Subcutaneous preadipocyte (primary cell): ENCODE measurements around the genes MARVELD2, SMN1 and TNPO1.

GRCh38 chr5:68300524-68301125, 85.1 kb downstream of the PIK3R1 start:
- CAGE, long polyA plus RNA = no peak

- CAGE, long polyA plus RNA = no peak
Observed at GRCh38 chr5:68306644-68307158, 91.1 kb downstream of the PIK3R1 start.

- CAGE, long polyA plus RNA = no peak
Observed at GRCh38 chr5:68646017-68646454, 430.5 kb downstream of the PIK3R1 start.

- CAGE, long polyA plus RNA = no peak
Observed at GRCh38 chr5:68709288-68709805, 384.5 kb upstream of the SLC30A5 start.

- CAGE, long polyA plus RNA = no peak
Observed at GRCh38 chr5:69414805-69416061, at the start of gene MARVELD2. MARVELD2 (plus strand) TSS chr5:69415116.

- CAGE, long polyA plus RNA = no peak
Observed at GRCh38 chr5:69495574-69495880, 2.9 kb downstream of the OCLN start.

GRCh38 chr5:69517646-69518263, 25.2 kb downstream of the OCLN start:
- CAGE, long polyA plus RNA = no peak

DNA sequence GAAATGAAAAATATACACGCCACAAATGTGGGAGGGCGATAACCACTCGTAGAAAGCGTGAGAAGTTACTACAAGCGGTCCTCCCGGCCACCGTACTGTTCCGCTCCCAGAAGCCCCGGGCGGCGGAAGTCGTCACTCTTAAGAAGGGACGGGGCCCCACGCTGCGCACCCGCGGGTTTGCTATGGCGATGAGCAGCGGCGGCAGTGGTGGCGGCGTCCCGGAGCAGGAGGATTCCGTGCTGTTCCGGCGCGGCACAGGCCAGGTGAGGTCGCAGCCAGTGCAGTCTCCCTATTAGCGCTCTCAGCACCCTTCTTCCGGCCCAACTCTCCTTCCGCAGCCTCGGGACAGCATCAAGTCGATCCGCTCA, at the start of gene SMN1:
TSS of gene SMN1 (plus strand) at position 166 of the 368 bp plus-strand sequence.
- CAGE, long polyA plus RNA = no peak

DNA sequence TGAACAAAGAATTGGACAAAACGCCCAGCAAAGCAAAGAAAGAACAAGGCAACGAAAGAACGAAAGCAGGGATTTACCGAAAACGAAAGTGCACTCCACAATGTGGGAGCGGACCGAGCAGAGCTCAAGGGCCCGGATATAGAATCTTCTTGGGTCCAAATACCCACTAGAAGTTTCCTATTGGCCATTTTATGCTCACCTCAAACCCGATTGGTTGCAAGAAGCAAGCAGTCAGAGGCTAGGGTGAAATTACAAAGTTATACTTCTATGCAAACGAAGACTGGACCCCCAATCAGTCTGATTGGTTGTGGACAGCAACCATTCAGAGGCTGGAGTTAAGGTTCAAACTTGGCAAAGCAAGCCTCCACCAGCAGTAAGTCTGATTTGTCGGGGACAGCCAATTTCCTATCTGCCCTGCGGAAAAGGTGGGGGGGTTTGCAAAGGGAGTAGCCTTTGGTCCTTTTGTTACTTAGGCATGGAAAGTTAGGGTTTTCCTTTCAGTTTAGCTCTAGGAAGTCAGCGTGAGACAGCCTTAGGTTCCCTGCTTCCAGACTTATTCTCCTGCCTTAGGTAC, 575 bp upstream of the MCCC2 start:
- CAGE, long polyA plus RNA = no peak

GRCh38 chr5:71694079-71694560, 25.0 kb upstream of the CARTPT start:
- CAGE, long polyA plus RNA = no peak

DNA sequence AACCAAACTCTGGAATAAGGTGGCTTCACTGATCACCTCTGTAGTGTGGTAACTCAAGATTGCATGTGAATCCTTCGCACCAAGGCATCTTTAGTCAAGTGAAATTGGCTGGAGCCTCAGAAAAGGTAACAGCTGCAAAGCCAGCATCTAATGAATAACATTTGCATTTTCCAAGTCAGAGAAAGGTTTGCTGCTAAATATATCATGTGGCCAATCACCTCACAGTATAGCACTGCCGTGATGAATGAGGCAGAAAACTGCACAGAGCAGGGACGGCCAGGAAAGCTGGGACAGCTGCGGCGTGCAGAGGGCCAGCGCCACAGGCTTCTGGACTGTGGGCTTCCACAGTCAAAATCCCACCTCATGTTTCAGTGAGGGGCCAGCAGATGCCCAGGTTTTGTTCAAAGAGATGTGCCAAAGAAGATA, 18.5 kb downstream of the MRPS27 start:
- CAGE, long polyA plus RNA = no peak

- CAGE, long polyA plus RNA = no peak
Observed at GRCh38 chr5:72499597-72500344, 7.4 kb downstream of the ZNF366 start.

DNA sequence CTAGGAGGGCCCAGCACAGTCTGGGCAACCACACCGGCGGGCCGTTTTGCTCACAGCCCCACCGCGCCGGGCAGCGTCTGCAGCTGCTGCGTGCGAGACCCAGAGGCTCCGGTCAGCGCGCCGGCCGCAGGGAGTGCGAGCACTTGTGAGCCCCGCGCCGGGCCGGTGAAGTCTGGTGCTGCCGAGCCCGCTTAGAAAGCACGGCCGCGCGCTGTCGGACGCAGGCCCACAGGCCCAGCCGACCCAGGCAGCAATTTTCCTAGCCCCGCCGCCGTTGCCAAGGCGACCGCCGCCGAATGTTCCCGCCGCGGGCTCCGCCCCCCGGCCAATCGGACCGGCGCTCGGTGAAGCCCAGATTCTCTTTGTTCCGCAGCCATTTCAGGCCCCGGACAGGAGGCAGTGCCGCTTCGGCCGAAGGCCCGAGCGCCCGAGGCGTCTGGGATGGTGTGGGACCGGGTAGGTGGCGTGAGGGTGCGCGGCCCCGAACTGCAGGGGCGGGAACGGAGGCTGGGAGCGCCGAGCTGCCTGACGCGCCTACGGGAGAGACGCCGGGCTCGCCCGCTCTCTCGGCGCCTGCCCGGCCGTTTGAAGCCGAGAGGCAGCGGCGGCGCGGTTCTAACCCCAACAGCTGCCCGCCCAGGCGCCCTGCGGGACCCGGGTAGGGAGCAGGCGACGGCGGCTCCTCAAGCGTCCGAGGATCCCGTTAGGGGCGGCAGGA, at the start of gene TNPO1:
TSS of gene TNPO1 (plus strand) at position 365 of the 718 bp plus-strand sequence.
- CAGE, long polyA plus RNA = no peak

DNA sequence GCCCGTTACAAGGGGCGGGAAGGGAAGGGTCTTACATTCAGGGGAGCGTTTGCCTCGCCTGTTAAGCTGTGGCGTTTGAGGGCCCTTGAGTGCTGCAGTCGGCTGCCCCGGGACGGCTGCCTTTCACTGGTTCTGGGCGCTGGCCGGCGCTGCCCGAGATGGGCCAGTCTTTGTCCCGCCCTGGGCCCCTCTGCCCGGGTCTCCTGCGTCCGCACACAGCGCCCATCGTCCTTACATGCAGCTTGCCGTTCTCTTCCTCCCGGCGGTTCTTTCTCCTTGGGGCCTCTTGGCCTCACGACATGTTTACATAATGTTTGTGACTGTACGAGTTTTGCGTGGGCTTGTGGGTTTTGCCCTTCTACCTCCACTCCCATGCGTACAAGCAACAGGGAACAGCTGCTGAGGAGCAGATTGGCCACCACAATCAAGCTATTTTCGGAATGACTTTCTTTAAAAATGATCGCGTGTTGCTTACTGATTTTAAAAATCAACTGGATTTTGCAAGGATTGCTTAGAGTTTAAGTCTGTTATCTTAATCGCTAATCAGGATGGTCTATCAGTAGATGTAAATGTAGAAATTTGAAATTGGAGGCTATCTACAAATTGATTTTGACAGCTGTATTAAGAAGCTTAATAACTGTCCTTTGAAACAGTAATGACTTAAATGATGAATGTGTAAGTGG, 695 bp downstream of the TNPO1 start:
- CAGE, long polyA plus RNA = no peak

- CAGE, long polyA plus RNA = no peak
Observed at GRCh38 chr5:72866595-72867322, 50.3 kb downstream of the TNPO1 start.

DNA sequence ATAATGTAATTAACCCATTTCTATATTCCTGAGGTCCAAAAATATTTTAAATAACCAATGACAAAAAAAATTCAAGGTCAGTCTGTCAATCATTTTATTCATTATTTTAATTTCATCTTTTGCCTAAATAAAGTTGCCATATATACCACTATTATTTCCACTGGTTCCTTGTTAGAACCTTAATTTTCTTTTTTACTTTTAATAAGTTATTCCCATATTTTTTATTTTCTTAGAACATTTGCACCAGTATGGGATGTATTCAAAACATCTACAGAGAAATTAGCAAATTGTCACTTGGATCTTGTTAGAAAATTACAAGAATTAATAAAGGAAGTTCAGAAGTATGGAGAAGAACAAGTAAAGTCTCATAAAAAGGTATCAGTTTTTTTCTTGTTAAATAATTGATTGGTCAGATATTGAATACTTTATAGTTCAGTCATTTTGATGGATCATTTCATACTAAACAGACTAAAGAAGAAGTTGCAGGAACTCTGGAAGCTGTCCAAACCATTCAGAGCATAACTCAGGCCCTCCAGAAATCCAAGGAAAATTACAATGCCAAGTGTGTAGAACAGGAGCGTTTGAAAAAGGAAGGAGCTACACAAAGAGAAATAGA, 34.5 kb downstream of the FCHO2 start:
- CAGE, long polyA plus RNA = no peak

- CAGE, long polyA plus RNA = no peak
Observed at GRCh38 chr5:73126425-73126920, 6.1 kb downstream of the TMEM171 start.

- CAGE, long polyA plus RNA = no peak
Observed at GRCh38 chr5:73299198-73299580, 126.2 kb downstream of the TMEM174 start.

DNA sequence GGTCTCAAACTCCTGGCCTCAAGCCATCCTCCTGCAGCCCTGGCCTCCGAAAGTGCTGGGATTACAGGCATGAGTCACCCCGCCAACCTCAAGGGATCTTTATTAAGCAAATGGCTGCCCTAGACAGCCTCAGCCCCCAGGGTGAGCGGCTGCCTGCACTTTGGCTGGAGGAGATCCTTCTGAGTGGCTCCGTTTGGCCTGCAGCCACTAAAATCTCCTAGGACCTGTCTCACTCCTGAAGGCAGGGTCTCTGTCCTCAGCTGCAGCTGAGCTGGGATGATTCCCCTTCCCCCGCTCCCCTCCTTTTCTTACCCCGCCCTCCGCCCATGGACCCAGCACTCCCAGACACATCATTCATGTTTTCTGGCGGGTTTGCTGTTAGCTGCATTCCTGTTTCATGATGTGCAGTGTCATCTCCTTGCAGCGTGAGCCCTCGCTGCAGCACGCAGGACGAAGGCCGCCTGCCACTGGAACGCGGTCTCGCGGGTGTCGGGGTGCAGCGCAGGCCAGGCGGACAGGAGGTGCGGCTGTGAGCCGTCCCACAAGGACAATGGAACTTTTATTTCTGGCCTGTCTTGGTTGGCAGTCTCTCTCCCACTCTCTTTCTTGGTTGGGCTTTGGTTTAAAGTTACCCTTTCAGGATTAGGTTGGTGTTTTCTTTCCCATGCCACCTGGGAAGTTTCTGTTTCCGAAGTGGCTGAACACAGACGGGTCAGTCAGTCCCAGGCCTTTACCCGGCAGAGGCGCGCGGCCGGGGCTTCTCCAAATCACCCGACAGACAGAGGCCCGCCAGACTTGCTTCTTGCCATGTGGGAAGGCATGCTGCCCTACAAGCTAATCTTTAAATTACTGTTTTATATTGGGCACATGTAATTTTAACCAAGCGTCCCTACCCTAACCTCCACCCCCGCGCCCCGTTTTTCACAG, 137.0 kb downstream of the FOXD1 start:
- CAGE, long polyA plus RNA = no peak

DNA sequence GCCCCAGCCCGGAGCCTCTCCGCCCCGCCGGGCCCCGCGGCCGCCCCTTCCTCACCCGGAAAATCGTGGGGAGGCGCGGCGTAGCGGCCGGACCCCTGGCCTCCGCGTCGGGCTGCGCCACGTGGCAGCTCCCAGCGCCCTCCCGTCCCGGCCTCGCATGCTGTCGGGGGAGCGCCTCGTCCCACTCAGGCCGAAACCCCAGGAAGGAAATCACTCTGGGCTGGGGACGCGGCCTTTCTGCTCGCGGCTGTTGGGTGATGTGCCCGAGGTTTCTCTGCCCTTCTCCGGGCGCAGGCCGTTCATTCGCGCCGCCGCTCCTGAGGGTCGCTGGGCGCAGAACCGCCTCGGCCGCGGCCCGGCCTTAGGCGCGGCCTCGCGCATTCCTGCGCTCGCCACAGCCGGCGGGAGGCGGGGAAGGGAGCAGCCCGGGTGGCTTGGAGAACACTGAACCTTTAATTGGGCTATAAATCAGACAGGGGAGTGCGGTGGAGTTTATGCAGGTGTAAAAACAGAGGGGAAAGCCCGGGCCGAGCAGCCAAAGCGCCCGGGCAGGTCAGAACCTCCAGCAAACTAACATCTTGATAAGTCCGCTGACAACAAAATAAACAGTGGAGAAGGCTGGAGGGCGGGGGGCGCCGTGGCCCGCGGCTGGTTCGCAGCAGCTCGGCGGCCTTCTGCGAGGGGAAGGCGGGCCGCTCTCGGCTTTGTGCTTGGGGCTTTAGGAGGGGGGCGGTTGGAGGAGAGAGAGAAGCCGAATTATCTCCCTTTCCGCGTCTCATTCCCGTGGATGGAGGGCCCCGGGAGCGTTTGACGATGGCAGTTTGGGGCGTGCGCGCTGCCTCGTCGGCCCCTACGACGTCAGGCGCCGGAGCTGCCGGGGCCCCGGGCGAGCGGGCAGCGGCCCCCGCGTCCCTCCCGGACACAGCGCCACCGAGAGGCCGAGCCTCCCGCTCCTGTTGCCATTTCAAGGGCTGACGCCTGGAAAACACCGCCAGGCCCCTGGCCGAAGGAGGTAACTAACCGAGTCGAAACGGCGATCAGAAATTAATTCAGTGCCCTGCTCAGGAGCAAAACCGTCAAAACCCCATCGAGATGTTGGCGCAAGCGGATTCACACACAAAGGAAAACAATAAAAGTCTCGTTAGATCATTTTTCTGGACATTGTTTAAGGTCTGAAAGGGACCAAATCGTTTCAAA, 11.4 kb downstream of the FOXD1 start:
- CAGE, long polyA plus RNA = no peak